Aorta (tissue), 1 donor: ENCODE measurements around the gene LDAF1.

- PRO-cap, result no peak
Measured at GRCh38 chr16:20803398-20804169, 2.7 kb downstream of the ERI2 start.

DNA sequence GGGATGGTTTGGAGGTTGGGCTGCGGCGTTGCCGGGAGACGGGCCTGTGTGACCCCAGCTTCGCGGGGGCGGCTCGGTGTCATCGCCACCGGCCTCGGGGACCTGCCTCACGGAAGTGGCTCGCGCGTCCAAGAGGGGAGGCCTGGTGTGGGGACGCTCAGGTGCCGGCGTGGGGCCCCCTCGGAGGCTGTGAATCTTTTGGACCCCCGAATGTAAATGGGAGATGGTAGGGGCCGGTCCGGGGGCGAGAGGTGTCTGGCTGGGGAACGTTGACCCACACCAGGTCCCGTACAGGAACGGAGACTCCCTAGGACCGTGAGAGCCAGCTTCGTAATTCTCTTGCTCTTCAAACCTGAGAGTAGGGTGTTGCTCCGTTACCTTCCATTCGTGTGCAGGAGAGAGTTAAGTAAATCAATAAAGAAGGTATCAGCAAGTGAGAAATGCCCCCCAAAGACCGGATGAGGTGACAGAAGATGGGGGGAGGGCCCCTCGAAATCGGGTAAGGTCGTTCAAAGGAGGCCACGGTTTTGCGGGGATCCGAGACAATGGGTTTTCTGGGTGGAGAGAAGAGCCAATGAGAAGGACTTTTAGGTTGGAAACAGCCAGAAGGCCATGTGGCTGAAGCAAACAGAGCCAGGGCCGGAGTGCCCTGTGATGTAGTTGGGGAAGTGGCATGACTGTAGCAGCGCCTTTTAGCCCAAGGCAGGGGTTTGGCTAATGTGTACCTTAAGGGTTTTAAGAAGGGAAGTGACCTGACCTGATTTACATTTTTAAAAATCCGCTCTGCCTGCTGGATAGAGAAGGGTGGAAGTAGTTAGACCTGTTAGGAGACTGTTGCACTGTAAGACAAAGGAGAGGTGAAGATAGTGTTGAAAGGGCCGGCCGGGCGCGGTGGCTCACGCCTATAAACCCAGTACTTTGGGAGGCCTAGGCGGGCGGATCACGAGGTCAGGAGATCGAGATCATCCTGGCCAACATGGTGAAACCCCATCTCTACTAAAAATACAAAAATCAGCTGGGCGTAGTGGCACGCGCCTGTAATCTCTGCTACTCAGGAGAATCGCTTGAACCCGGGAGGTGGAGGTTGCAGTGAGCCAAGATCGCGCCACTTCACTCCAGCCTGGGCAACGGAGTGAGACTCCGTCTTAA, 767 bp downstream of the LYRM1 start:
- PRO-cap, result bidirectional peak, plus-strand start at position 630 of the sequence, minus-strand start at position 529 of the sequence

- PRO-cap, result bidirectional peak, plus-strand start at chr16:21158712, minus-strand start at chr16:21158552
Measured at GRCh38 chr16:21158114-21159094, at the start of gene LDAF1. Gene LDAF1 (plus strand): TSS chr16:21158674.

- PRO-cap, result no peak
Measured at GRCh38 chr16:21260893-21261498, 17.1 kb downstream of the CRYM start.

GRCh38 chr16:21520850-21521195, 78.6 kb upstream of the METTL9 start:
- PRO-cap, result no peak

- PRO-cap, result no peak
Measured at GRCh38 chr16:21617827-21618136, 18.4 kb downstream of the METTL9 start.

- PRO-cap, result no peak
Measured at GRCh38 chr16:21808290-21808760, 49.2 kb downstream of the NPIPB4 start.

DNA sequence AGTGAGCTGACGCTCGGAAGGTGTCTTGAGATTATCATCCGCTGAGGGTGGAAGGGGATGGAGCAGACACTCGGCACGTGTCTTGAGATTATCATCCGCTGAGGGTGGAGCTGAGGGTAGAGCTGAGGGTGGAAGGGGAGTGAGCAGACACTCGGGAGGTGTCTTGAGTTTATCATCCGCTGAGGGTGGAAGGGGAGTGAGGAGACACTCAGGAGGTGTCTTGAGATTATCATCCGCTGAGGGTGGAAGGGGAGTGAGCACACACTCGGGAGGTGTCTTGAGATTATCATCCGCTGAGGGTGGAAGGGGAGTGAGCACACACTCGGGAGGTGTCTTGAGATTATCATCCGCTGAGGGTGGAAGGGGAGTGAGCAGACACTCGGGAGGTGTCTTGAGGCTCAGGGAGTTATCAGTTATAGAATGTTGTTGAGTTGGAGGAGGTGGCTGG, 20.3 kb downstream of the NPIPB4 start:
- PRO-cap, result no peak

DNA sequence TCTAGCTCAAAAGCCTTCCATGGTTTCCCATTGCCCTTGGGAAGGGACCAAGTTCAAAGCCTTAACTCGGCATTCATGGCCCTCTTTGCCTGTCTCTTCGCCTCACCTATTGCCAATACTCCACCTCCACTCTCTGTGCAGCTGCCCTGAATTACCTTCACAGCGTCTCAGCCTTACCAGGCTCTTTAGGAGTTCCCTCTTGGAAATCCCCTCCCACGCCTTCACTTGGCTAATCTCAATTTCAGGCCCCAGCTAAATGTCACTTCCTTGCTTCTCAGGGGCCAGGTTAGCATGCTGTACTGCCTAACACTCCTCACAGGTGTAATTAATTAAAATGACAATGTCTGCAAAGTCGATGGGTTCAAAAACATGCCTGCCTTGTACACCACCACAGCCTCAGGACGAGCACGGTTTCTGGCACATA, 11.4 kb upstream of the EEF2K start:
- PRO-cap, result no peak

GRCh38 chr16:22224968-22225961, 19.2 kb downstream of the EEF2K start:
- PRO-cap, result no peak

- PRO-cap, result no peak
Measured at GRCh38 chr16:22232983-22233341, 26.9 kb downstream of the EEF2K start.

- PRO-cap, result no peak
Measured at GRCh38 chr16:22234834-22235037, 28.7 kb downstream of the EEF2K start.

DNA sequence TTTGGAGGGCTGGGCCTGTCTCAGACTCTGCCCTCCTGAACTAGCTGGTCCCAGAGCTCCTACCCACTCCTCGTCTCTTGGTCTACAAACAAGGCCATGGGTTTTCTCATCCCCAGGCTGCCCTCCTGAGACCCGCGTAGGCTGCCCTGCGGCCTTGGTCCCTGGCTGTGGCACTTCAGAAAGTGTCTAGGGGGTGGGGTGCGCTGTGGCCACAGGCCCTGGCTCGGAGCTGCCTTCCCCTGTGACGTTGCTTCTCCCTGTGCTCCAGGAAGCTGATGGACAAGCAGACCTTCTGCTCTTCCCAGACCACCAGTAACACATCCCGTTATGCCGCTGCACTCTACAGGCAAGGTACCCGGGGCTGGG, 11.9 kb downstream of the POLR3E start:
- PRO-cap, result no peak

DNA sequence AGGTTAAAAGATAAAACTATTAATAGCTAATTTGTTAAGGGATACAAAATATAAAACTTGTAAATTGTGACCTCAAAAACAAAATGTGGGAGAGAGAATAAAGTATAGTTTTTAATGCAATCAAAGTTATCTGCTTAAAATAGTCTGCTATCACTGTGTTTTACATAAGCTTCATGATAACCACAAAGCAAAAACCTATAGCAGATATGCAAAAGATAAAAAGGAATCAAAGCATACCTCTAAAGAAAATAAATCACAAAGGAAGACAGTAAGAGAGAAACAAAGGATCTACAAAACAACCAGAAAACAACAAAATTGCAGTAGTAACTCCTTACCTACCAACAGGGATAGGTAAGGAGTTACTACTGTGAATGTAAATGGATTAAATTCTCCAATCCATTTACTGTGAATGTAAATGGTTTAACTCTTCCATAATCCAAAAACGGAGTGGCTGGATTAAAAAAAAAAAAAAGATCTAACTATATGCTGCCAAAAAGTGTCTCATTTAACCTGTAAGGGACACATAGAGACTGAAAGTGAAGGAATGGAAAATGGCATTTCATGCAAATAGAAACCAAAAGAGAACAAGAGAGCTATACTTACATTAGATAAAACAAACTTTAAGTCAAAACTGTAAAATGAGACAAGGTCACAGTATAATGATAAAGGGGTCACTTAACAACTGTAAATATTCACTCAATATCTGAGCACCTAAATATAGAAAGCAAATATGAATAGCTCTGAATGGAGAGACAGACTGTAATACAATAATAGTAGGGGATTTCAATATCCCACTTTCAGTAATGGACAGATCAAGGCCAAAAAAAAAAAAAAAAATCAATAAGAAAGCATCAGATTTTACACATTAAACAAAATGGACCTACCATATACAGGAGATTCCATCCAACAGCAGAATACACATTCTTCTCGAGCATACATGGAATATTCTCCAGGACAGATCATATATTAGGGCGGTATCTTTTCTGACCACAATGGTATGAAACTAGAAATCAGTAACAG, 36.6 kb downstream of the CDR2 start:
- PRO-cap, result no peak

DNA sequence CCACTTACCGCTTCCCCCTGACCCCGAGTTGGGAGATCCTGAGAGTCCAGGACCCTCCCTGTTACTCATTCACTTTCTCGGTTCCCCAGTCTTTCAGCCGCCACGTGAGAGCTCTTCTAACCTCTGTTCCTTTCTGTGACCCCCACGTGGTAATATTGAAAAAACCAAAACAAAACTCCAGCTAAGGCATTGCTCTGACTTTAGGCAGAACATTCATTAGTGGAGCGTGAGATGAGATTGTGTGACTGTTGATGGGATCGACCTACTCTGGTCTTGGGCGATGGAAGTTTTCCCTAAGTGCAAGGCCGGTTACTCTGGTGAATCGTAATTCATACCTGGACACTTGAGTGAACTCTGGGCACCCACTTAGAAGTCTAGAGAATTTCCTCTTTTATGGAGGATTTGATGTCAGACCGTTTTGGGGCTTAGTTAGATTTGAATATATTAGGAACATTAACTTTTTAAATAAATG, 63.4 kb upstream of the CDR2 start:
- PRO-cap, result no peak

DNA sequence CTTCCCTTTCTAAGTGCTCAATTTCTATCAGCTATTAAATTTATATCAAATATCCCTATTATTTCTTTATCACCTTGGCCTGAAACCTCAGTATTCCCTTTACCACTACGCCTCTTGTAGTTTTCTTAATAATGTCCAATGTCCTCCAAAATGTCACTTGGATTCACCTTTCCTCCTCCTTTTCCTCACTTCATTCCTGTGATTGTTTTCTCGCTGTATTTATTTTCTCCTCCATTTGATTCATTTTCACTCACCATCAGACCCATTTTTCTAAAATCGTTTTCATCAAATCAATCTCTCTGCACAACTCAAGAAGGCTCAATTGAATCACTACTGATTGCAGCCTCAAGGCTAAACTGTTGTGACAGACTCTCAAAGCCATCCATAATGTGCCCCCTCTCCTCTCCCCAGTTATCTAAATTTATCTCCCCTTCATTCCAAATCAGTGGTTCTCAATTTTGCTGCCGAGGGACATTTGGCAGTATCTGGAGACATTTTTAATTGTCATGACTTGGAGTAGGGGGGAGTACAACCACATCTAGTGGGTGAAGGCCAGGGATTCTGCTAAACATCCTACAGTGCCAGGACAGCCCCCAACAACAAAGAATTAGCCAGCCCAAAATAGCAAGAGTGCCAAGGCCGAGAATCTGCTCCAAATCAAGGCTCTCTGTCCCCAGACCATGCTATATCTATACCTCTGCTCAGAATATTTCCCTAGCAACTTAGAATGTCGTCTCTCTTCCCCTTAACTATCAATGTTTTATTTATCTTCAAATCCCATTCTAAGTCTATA, 9.2 kb downstream of the USP31 start:
- PRO-cap, result no peak

- PRO-cap, result no peak
Measured at GRCh38 chr16:23352698-23353266, 50.7 kb downstream of the SCNN1B start.

GRCh38 chr16:23408500-23409436, 44.2 kb downstream of the COG7 start:
- PRO-cap, result no peak

DNA sequence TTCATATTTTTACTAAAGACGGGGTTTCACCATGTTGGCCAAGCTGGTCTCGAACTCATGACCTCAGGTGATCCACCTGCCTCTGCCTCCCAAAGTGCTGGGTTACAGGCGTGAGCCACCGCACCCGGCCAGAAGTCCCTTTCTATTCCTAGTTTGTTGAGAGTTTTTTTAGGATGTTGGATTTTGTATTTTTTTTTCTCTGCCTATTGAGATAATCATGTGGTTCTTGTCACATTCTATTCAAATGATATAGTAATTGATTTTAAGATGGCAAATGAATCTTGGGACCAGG, 3.4 kb upstream of the COG7 start:
- PRO-cap, result no peak

DNA sequence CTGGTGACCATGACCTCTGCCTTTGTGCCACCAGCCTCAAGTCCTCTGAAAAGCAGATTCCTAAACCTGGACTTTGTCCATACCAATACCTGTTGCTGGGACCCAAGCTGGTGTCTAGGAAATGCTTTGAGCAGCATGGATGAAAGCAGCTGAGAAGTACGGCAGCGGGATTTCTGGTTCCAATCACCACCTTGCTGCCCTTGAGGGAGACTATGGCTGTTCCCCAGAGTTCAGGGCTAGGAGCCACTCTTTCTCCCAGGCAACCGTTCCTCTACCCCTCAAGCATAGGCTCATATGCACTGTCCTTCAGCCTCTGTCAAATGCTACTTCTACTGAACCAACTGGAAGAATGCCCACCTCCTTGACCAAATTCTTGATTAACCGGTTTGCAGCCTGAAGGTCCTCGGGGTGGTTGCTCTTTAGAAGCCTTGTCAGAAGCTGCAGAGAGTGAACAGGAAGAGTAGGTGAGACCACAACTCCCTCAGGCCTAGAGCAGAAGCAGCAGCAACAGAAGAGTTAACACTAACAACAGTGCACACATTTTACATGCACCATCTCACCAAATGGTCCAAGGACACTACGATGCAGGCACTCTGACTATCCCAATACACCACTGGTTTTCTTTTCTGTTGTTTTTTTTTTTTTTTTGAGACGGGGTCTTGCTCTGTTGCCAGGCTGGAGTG, 23.8 kb downstream of the GGA2 start:
- PRO-cap, result no peak